ENCODE measurements around a stretch of chr14.

DNA sequence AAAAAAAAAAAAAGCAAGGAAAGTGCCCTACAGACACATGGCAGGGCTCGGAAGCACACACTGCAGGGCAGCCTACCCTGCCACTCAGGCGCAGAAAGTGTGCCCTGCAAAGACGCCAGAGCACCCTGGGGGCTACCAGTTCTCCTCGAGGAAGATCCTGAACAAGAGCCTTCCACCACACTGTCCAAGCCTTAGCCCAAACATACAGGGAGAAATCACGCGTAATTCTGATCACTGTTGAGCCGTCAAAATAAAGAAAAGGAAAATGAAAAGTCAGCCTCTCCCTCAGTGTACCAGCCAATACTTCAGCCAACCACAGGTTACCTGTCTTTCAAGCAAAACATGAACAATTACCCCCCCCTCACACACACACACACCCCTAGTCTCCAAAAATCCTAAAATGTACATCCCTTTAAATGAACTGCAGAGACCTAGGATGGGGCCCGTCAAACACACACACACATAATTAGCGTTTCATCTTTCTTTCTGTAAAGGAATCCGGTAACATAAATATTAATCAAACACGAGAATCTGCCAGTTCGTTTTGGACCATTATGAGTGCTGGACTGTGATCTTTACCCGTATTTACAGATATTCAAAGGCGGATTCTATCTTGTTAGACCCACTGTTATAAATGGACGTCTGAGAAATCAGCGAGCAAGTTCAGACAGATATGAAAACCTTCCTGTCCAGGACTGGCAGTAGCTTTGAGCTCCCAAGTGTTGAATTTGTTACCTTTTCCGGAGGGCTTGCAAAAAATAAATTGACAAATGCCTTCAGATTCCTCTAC, 27.9 kb downstream of the BCL11B start:
- PRO-cap: no peak

DNA sequence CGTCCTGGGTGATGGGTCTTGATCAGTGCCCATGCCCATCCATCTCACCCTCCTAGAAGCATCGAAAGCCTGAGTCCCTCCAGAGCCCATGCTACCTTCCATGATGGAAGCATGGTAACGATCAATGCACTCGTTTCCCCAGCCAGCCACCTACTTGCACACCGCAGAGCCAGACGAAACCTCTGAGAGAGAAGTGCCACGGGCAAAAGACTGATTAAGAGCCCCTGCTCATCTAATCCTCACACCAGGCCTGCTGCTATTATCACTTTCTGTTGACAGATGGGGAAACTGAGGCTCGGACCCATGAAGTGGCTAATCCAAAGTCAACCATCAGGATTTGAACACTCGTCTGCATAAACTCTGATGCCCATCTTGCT, 15.9 kb downstream of the BCL11B start:
- PRO-cap: no peak

- PRO-cap: no peak
Observed at GRCh38 chr14:99287180-99287711, 15.2 kb upstream of the BCL11B start.

DNA sequence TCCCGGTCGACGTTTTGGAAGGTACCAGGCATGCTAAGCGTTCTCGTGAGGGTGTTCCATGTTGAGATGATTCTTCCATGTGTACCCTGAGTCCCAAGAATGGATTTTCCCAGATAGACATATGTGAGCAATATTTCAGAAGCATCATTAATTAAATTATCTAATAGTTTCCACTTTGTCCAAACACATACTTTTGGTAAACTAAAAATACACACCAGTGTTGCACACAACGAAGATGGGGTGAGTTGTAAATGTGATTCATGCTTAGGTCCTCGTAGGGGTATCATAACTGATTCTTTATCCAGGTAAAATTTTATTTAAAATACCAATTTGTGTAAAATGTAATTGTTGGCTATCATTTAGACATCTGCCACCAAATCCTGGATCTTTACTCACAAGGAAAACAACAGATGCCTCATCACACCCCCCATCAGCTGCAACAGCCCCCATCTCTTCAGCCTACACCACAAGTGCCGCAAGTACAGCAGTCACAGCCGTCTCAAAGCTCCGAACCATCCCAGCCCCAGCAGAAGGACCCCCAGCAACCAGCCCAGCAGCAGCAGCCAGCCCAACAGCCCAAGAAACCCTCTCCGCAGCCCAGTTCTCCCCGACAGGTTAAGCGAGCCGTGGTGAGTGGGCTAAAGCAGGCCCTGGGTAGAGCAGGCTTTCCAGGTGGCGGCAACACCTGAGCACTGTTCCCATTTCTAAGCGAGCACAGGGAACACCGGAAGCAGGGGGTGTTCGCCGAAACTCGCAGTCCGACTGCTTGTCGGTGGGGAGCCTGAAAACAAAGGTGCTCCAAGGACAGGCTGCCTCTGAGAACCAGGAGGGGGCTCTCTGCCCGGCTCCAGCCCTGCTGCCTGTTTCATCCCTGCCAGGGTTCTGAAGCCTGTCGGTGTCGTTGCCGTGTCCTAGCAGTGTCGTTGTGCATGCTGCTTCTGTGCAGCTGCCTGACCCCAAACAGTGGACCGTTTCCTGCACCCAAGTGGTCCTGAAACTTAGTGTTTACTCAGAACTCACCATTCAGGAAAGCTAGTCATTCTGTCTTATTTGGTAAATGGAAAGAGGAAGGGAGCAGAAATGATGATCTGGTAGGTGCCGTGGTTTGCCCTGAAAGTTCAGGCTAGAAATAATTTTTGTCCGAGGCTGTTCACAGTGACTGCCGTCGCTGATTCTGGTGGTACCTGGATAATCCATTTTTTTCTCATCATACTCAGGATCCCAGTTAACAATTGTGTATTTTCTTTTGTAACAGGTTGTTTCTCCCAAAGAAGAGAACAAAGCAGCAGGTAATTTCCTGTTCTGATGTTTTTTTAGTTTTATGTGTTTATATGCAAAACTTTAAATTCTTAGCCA, 21.6 kb downstream of the CCNK start:
- PRO-cap: no peak

DNA sequence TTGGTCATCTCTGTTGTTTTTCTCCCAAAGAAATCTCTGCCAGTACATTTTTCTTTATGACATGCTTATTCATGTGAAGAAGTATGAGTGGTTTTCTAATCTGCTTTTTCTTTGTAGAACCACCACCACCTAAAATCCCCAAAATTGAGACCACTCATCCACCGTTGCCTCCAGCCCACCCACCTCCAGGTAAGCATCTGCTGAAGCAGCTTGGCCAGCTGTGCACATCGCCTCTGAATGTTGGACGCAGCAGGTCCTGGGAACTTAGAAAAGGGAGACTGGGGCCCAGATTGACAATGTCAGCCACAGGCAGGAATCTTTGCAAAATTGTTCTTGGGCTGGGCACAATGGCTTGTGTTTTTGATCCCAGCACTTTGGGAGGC, 25.7 kb downstream of the CCNK start:
- PRO-cap: no peak

- PRO-cap: no peak
Observed at GRCh38 chr14:99514950-99515492, 33.8 kb downstream of the CCNK start.

GRCh38 chr14:99546254-99546690, 57.7 kb downstream of the CCDC85C start:
- PRO-cap: no peak

DNA sequence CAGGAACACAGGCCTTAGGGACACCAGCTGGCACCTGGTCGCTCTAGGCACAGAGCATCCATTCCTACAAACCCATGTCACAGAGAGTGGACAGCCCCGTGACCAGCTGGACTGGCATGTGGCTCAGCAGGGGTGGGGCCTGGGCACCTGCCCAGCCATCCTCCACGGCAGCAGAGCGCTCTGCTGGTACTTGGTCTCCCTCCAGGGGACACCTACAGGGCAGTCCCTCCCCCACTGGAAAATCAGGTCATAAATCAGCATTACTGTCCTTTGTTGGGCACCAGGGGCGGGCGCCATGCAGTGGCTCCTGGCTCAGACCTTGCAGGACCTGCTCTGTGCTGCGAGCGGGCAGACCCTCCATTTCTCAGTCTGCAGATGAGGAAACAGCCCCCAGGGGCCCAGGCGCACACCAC, 42.7 kb downstream of the CCDC85C start:
- PRO-cap: no peak

- PRO-cap: no peak
Observed at GRCh38 chr14:99571370-99572076, 32.5 kb downstream of the CCDC85C start.

DNA sequence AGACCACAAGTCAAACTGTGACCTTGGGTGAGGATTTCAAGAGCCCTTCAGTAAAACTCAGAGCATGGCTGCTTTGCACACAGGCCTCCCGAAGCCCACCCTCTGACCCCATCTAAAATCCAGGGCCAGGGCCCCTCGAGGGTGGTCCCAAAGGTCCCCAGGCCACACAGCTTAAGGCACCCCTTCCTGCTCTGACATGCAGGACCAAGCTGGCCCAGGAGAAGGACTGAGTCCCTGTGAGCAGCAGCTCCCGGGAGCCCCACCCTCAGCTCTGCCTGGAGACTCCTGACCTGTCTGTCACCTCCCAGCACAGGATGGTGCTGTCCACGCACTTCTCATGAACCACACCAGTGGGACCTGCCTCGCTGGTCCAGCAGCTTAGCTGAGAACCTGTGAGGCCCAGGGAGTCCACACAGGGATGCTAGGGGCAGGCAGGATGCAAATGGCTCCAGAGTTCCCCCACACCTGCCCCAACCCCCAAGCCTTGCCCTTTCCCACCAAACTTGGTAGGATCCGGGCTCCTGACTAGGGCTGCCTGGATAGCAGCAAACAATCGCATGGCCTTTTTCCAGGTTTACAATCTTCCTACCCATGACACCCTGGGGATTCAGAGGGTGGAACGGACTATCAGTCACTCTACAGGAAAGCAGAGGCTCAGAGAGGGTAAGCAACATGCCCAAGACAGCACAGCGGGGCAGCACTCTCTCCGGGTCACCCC, 27.7 kb downstream of the CCDC85C start:
- PRO-cap: no peak

DNA sequence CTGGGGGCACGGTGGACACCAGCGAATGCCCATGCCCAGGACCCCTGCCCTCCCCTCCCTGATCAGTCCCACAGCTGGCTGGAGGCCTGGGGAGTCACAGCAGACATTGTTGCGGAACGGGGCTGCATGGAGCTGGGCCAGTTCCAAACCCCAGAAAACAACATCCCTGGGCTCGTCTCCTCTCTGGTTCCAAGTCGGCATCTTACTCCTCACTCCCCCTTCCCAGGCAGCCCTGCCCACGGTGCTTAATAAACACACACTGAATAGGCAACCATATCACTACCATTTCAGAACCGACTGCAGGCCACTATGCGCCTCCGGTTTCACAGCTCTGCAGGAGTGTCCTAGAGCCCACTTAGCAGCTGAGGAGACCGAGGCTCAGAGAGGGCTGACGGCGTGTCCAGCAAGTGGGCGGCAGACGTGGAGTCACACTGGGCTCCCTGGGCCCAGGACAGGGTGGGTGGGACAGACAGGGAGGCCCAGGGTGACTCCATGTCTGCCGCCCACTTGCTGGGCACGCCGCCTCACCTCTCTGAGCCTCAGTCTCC, 27.0 kb downstream of the CCDC85C start:
- PRO-cap: no peak

GRCh38 chr14:99604718-99605229, 767 bp upstream of the CCDC85C start:
- PRO-cap: bidirectional peak, plus-strand start at chr14:99604960, minus-strand start at chr14:99604981

DNA sequence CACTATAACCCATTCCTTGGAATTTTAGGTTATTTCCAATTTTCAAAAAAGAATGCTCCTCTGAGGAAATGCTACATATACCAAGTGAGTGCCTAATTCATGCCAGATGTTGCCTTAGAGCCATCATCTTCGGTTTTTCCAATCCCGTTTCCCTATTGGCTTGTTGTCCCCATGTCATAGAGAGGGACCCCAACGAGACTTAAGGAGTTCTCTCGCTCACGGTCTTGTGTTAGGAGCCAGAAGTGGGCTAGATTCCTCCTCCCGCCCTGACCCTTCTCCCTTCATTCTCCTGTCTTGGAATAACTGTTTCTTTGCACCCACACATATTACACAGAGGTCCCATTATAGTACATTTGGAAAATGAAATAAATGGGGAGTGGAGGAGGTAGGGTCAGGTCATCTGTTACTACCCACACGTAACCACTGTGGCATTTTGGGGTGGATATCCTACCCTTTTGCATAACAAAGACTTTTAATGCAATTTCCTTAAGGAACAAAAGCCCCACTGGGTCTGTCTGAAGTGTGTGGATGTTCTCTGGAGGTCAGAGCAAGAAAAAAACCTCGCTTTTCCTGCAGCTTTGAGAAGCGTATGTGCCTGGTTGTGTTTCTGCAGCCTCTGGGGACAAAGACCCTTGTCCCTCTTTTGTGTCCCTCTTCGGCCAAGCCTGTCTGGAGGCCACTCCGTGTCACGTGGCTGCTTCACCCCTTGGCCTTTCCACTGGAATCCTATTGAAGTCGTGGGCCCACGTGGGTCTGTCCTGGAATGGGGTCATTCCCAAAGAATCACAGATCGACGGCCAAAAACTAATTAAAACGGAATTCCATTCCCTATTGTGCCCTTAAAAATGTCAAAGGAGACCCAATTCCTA, 13.0 kb upstream of the CYP46A1 start:
- PRO-cap: no peak

DNA sequence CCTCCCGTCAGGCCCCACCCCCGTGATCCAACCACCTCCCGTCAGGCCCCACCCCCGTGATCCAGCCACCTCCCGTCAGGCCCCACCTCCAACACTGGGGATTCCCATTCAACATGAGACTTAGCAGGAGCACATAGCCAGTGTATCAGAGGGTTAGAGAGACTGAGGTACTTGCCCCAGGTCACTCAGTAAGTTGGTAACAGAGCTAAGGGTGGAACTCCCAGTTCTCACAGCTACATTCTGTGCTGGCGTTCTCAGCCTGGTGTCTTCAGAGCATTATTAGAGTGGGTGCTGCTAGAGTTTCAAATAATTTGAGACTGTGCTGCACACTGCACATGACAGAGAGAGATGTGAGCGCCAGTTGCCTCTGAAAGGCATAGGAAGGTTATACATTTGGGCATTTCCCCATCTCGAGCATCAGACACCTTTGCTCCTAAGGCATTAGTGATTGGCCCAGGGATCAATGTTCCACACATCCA, 115.8 kb upstream of the EVL start:
- PRO-cap: no peak

- PRO-cap: bidirectional peak, plus-strand start at chr14:99971392, minus-strand start at chr14:99971258; bidirectional peak, plus-strand start at chr14:99971498, minus-strand start at chr14:99971626; bidirectional peak, plus-strand start at chr14:99971799, minus-strand start at chr14:99971688; bidirectional peak, plus-strand start at chr14:99972052, minus-strand start at chr14:99972054
Observed at GRCh38 chr14:99971142-99972163, 93.8 kb upstream of the EVL start.

DNA sequence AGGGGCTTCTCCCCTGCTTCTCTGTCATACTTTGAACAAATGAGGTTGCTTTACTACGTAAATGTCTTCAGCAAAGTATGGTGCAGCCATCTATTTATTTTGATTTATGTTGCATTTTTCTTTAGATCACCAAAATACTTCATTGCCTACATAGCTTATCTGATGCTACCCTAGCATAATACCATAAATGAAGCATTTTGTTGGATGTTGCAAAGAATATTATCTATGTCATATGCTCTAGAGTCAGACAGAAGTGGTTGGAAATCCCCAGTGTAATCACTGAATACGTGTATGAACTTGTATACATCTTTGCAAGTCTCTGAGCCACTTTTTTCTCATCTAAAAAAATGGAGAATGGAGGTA, 18.4 kb downstream of the EVL start:
- PRO-cap: no peak

DNA sequence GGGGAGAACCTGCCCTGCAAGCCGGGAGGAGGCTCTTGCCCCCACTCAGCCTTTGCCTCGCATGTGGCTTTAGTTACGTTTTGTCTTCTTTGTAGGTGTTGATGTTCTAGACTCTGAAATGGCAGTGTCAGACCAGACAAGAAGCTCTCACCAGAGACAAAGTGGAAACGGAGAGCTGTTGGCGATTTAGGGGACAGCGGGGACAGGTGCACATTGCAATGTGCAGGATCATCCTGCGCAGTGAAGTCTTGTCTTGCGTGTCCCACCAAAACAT, 40.6 kb downstream of the EVL start:
- PRO-cap: no peak

DNA sequence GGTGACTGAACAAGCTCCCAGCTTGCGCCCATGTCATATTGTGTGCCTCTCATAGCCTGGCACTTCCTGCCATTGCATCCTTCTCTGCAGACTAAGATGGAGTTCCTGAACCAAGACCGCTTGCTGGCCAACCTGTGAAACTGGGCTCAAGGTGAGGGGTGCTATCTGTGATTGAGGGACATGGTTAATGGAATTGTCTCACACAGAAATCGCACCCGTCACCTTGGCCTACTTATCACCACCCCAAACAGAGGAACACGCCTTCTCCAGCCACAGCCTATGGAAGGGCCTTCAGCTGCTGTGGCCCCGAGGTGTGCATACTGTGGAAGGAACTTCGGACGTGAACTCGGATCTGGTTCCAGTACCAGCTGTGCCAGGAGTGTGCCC, 44.3 kb downstream of the EVL start:
- PRO-cap: no peak

GRCh38 chr14:100237880-100238490, 959 bp upstream of the YY1 start:
- PRO-cap: unidirectional peak, plus-strand start at chr14:100237925; bidirectional peak, plus-strand start at chr14:100237999, minus-strand start at chr14:100237998

DNA sequence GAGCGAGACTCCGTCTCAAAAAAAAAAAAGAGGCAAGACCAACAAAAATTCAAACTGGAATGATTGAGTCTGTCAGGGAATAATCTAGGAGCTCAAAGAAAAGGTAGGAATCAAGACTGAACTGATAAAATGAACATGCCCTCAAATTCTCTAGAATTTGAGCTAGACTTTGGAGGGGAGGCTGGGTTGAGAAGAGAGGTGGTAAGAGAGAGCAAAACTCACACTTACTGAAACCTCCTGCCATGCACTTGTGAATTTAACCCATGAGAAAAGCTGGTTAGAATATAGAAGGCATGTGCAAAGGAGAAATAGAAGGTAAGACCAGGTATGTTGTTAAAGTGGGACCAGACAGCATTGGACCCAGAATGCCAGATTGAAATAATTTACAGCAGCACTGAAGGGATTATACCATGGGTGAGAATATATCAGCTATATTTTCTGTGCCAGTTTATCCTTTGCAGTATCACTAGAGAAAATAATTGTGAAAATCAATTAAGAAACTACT, 20.6 kb downstream of the YY1 start:
- PRO-cap: no peak